HT-29 (cell line): ENCODE measurements around a stretch of chr9.

- RAMPAGE, long total RNA, result no peak
Observed at GRCh38 chr9:129576227-129577409, 44.3 kb downstream of the C9orf50 start.

GRCh38 chr9:129612342-129612653 is 8.6 kb downstream of the C9orf50 start:
- RAMPAGE, long total RNA, result no peak

DNA sequence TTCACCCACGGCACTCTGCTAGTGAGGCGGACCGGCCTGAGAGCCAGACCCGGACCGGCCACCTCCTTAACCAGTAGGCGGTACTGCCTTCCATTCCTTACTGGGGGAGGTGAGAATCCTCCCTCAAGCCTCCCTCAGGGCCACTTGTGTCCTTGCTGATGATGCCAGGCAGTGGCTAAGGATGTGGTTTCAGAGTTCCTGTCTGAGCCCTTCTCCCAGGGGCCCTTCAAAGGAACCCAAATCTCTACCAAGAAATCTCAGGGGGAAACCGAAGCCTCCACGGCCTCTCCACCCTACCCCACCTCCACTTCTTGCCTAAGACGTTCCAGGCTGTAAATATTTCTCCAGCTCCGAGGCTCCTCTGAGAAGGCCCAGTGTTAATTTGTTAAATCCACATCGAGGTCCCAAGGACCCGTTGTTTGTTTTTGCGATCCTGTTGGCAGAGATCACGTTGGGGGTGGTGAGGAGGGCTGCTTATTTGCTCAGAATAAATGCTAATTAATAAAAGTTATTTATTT is 41.0 kb downstream of the PTGES start:
- RAMPAGE, long total RNA, result no peak

- RAMPAGE, long total RNA, result no peak
Observed at GRCh38 chr9:129814363-129814815, 9.5 kb downstream of the TOR1A start.

GRCh38 chr9:129884210-129885045 is 49.2 kb downstream of the USP20 start:
- RAMPAGE, long total RNA, result no peak

DNA sequence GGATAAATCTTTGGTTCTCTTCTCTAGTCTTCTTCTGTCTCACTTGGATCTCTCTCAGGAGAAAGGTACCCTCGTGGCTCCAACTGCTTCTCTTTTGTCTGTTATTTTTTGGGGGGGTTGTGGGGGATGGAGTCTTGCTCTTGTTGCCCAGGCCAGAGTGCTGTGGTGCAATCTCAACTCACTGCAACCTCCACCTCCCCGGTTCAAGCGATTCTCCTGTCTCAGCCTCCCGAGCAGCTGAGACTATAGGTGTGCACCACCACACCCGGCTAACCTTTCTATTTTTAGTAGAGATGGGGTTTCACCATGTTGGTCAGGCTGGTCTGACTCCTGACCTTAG is 61.0 kb downstream of the USP20 start:
- RAMPAGE, long total RNA, result no peak

DNA sequence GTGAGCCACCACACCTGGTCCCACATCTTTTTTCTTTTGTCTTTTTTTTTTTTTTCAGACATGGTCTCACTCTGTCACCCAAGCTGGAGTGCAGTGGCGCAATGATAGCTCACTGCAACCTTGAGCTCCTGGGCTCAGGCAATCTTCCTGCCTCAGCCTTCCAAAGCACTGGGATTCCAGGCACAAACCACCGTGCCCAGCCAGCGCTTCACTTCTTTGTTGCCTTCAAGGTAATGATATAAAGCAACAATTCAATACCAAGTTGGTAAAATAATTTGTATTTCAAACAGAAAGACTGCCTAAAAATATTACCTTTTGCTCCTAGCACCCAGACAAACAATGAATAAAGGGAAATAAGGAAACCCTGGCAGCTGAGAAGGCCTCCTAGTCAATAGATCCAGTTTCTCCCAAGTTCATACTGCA is 78.9 kb downstream of the USP20 start:
- RAMPAGE, long total RNA, result no peak

GRCh38 chr9:129938349-129938785 is 103.1 kb downstream of the USP20 start:
- RAMPAGE, long total RNA, result no peak

GRCh38 chr9:129978392-129978681 is 64.7 kb downstream of the FNBP1 start:
- RAMPAGE, long total RNA, result no peak

GRCh38 chr9:129981608-129982015 is 61.4 kb downstream of the FNBP1 start:
- RAMPAGE, long total RNA, result no peak

GRCh38 chr9:130133167-130133584 is 39.0 kb upstream of the NCS1 start:
- RAMPAGE, long total RNA, result no peak

DNA sequence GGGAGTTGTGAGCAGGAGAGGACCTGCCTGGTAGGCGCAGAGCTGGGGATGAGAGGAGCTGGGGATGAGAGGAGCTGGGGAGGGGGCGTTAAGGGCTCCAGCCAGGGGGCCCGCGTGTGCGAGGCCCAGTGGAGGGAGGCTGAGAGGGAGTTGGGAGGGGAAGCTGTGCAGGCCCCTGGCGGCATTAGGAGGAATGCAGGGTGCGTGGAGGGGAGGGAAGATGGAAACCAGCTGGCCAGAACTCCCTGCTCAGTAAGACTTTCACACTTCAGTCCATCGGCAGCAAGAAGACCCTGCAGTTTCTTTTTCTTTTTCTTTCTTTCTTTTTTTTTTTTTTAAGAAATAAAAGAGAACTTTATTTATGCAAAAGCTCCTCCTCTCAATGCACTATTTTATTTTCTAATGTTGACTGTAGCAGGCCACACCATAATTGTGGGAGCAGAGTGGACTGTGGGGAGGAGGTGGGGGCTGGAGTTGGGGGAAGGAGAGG is 45.1 kb upstream of the HMCN2 start:
- RAMPAGE, long total RNA, result no peak

DNA sequence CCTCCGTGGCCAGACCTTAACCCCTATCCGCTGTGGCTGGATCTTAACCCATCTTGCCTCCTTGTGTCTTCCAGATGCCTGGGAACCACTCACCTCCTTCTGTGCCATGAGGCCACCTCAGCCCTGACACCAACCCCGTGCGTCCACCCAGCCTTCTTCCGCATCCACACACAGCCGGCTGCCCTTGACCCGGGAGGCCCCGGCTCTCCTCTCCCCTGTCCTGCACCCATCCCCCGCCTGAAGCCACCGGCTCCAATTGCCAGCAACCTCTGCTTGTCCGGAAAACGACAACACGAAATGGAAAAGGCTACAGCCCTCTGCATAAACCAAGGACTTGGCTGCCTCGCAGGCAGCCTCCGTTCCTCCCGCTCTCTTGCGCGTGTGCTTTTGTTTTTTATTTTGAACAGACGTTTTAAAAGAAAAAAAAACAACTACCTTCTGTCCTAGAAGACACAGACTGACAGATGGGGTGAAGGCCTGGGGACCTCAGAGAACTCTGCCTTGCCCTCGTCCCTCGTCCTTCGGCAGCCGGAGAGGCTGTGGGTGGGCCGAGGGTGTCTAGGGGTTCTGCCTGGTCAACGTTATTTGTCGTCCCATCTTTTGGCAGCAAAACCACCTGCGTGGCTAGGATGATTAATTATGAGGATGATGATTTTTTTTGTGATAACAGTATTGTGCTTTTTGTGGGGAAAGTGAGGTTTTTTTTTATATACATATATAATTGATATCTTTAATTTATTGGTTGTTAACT is 32.5 kb upstream of the HMCN2 start:
- RAMPAGE, long total RNA, result no peak

DNA sequence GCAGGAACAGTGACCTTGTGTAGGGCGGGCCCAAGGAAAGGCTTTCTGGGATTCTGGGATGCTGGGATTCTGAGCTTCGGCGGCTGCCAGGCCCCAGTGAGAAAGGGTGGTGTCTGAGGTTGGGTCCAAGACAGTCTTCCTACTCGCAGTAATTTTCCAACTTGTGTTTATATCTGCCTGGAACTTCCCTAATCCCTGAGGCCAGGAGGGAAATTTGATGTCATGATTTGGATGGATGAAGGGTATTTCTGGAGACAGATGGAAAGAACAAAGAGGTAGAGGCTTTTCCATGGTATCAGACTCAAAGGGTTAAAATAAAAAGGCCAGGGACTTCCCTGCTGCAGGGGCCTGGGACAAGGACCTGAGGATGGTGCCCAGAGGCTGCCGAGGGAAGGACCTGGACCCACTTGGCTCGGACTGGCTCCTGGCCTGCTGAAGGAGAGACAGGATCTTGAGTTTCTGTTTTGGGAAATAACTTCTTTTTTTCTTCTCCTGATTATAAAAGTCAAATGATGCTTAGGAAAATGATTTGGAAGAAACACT is 52.5 kb downstream of the HMCN2 start:
- RAMPAGE, long total RNA, result no peak

GRCh38 chr9:130499394-130499654 is 54.6 kb downstream of the ASS1 start:
- RAMPAGE, long total RNA, result no peak

DNA sequence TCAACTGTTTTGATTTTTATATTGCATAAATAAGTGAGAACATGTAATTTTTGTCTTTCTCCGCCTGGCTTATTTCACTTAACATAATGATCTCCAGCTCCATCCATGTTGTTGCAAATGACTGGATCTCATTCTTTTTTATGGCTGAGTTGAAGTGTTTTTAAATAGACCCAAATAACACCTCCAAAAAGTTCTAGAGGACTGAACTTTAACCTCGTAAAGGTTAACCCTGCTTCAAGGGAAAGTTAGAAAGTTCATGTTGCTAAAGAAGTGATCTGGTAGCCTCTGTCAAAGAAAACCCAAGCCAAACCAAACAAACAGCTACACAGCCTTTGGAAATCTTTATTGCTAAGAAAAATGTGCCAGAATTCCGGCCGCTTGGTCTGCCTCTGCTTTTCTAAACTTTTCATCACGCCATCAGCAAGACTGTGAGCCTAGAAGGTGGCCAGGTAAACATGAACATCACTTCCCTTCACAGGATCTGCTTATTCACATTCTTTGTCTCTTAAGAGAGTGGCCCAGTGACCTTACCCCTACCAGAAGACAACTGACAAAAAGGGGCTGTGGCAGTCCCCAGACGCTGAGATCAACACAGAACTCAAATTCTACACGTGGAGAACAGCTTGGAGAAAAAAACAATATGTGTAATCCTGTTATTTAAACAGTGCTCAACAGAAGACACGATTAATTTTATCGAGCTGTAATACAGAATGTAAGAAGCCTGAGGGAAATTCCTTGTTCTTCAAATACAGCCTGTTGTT is 17.9 kb downstream of the FUBP3 start:
- RAMPAGE, long total RNA, result no peak

GRCh38 chr9:130611413-130612140 is 32.2 kb downstream of the FUBP3 start:
- RAMPAGE, long total RNA, result no peak

- RAMPAGE, long total RNA, result no peak
Observed at GRCh38 chr9:130626243-130626775, 38.1 kb upstream of the PRDM12 start.

GRCh38 chr9:130715536-130715968 is 22.0 kb downstream of the EXOSC2 start:
- RAMPAGE, long total RNA, result no peak

GRCh38 chr9:130774631-130775210 is 60.3 kb upstream of the ABL1 start:
- RAMPAGE, long total RNA, result no peak